Myometrial cell (primary cell): ENCODE results near the genes TBC1D20, SRXN1 and C20orf202.

- RAMPAGE, long total RNA = no peak
Measured at GRCh38 chr20:406792-407998, 904 bp upstream of the RBCK1 start.

DNA sequence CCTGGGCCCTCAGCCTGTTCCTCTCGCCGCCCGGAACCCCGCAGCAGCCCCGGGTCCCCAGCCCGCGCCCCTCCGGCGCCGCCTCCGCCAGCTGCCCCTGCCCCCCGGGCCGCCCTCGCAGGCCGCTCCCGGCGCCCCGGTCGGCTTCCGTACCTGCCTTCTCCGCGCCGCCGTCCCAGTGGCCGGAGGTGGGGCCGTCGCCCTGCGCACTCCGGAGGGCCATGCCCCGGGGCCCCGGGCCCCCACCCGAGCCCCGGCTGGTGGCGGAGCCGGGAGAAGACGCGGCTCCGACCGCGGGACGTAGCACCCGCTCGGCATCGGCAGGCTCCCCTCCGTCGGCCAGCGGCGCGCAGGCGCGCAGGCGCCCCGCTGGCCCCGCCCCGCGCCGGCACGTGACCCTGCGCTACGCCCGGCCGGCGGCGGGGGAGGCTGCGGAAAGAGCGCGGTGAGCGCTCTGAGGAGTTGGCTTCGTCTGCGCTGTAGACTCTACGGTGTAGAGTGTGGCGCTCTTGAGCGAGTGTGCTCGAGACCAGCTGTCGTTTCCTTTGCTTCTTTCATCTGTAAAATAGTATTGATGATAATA, at the start of gene TBC1D20:
TBC1D20 (minus strand) TSS at position 351 of the 583 bp plus-strand sequence.
- RAMPAGE, long total RNA = no peak

DNA sequence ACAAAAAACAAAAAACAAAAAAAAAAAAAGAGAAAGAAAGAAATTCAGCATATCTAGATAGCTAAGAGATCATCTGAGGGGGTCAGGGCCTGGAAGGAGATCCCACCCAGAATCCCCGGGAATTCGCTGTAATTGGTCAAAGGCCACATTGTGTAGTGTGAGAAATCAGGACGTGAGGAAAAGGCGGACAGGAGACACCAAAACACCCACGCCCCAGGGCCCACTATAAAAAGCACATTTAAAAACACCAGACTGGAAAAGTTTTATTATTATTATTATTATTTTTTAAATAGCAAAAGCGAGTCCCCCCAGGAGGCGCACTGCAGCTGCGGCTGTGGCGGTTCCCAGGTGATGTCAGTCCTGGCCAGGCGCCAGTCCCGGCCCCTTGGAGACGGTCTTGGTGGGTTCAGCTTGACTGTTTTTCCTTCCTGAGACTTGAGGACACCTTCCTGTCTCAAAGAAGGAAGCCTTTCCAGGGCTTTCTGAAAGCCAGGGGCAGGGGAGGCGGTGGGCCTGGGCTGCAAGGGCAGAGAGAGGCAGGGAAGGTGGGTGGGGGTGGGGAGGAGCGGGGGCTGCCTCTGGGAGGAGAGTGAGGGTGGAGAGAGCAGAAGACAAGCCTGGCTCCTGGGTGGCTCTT, 14.6 kb downstream of the TCF15 start:
- RAMPAGE, long total RNA = no peak

DNA sequence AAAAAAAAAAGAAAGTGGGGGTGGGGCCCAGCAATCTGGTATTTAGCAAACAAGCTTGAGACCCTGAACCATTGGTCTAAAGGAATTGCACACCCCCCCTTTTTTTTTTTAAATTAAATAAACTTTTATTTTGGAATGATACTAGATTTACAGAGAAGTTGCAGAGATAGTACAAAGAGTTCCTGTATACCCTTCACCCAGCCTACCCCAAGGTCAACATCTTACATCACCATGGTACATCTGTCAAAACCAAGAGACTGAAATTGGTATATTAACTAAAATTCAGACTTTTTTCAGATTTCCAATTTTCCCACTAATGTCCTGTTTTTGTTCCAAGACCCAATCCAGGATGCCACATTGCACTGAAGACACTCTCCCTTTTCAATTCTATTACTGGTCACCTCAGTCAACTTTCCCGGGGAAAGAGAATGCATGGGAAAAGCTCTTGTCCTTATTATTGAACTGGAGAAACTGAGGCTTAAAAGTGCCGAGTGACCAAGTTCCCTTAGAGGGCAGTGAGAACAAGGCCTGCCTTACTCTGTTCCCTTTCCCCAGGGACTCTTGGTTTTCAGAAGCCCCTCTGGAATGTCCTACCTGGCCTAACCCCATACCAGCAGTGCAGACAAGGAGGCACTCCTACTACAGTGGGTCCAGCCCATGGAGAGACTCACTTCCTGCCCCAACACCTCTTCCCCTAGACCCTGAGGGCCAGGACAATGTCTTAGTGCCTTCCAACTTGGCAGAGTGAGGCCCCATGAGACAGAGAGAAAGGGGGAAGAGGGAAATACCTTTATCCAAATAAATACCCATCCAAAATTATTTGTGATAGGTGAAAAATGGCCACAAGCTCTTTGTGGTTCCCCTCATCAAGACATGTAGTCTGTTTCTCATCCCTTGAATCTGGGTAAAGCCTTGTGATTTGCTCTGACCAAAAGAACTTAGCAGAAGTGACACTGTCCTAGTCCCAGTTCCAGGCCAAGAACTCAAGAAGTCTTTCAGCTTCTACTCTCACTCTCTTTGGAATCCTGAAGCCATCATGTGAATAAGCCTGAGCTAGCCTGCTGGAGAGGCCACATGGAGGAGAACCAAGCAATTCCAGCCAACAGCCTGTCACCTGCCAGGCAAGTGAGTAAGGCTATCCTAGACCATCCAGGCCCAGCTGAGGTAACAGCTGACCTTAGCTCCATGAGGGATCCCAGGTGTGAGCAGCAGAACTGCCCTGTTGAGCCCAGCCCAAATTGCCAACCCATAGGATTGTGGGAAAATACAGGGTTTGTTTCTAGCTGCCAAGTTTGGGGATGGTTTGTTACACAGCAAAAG, 6.0 kb downstream of the SRXN1 start:
- RAMPAGE, long total RNA = no peak

DNA sequence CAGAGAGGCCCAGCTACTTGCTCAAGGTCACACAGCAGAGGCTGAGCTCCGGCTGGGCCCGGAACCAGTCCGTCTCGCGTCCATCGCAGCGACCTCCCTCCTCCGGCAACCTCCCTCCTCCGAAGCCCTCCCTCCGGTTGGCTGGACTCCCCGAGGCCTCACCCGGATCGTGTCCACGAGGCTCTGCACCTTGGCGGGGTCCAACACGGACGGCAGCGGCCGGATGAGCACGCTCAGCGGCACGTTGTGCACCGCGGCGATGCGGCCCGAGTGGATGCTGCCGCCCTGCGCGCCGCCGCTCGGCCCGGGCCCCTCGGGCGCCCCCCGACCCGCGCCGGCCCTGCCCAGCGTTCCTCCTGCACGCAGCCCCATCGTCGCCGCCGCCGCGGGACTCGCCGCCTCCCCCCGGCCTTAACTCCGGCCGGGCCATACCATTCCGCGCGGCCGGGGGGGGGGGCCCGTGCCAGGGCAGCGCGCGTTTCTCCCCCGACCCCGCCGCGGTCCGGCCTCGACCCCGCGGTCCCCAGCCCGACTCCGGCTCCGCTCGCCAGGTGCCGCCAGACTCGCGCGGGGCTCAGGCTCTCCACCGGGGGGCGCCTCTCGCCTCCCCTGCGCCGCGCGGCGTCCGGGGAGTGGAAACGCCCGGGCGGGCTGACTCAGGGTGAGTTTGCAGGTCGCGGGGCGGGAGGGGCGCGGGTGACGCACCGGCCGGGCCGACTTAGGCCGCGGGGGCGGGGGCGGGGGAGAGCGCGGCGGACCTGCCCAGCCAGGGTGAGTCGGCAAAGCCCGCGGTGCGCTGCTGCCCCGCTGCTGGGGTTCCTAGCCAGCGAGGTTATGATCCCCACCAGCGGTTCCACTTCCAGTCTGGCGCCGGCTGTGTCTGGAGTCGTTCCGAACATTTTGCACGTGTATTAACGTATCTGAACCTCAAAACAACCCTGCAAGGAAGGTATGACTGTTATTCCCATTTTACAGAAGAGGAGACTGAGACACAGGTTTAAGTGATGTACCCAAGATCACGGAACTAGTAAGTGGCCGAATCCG, at the start of gene SRXN1:
SRXN1 (minus strand) TSS at position 387 of the 1,044 bp plus-strand sequence.
- RAMPAGE, long total RNA = no peak

GRCh38 chr20:841595-842762, 8.5 kb downstream of the FAM110A start:
- RAMPAGE, long total RNA = no peak

DNA sequence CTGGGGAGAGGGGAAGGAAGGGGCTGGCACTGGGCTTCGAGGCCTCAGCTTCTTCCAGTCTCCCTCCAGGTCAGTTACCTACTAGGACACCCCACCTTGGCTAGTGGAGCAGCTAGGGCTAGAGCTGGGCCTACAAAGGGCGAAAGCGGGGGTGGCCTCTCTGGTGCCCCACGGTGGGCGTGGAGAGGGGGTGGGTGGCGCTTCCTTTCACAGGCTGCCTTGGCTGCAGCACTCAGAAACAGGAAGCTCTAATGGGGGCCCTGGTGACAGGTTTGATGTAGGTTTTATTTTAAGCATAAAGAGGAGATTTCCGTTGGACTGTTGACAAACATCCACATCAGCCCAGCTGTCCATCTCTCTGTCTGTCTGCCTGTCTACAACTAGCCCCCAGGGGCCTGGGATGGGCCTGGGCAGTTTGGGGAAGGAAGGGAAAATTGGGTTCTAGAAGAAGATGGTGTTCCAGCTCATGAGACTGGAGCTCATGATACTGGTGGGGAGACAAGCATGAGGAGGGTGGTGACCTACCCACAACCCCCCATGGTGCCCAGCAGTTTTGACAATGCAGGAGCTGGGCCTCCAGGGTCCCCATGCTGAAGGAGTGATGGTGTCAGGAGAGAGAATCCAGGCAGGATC, 13.5 kb downstream of the FAM110A start:
- RAMPAGE, long total RNA = no peak

DNA sequence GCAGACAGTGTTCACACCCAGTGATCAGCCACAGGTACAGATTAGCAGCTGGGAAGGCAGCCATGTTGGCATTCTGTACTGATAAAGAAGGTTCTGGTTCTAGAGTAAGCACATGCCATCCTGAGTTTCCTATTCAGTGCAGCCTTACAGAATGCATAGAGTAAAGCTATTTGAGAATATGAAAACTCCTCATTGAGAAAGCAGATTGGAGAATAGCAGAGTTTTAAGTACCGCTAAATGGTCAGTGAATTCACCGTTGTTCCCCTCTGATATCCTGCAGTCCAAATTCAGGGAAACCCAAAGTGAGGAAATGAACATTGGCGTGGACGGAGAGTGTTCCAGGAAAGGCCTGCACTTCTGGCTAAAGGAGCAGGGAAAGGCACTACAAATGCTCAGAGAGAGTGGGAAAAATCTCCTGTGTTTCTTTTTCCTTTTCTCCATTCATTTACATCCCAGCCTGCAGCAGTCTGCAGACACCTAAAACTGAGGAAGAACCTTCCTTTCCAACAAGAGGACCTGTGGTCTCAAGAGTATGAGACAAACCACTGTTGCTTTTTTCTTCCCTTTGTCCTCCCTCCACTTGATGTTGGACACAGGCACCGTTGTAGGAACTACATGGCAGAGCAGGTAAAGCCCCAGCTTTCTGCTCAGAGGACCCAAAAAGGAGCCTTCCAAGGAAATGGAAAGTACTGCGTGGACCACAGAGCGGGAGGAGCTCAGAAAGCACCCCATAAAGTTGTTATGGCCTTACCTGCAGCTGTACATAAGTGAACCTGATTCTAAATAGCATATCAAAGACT, 29.7 kb downstream of the TMEM74B start:
- RAMPAGE, long total RNA = no peak

- RAMPAGE, long total RNA = no peak
Measured at GRCh38 chr20:1203446-1203607, at the start of gene C20orf202. C20orf202 (plus strand) TSS chr20:1203454.

- RAMPAGE, long total RNA = no peak
Measured at GRCh38 chr20:1203608-1204149, 425 bp downstream of the C20orf202 start.

DNA sequence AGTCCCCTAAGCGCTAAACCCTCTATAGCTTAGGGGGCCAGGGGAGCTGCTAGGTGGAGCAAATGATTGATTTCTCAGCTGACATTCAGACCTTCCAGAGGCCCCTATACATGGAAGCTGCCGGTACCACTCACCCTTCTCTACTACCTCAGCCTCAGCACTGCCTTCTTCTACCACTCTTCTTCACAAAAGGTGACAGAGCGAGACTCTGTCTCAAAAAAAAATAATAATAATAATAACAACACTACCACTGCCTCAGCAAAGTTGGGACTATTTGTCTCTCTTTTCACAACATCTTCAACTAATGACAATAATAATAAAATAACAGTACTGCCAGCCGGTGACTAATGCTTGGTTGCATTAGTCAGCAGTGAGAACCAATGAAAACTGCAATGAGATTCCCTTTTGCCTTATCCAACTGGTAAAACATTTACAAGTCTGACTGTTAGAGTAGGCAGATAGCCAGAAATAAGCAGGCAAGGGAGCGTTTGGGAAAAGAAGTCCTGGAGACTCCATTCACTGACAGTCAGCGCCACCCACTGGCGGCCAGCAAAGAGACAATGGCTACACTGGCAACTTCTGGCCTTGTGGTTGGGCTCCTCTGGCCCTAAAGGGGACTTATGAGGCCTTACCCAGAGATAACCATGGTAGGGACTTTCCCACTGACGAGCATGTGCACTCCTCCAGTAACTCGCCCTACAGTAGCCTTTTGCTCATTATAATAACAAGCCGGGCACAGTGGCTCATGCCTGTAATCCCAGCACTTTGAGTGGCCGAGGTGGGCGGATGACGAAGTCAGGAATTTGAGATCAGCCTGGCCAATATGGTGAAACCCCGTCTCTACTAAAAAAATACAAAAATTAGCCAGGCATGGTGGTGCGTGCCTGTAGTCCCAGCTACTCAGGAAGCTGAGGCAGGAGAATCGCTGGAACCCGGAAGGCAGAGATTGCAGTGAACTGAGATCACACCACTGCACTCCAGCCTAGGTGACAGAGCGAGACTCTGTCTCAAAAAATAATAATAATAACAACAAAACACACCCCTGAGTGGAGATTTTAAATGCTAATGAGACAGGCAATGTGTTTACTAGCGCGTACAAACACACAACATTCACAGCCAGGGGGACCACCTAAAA, 3.4 kb upstream of the NSFL1C start:
- RAMPAGE, long total RNA = no peak

DNA sequence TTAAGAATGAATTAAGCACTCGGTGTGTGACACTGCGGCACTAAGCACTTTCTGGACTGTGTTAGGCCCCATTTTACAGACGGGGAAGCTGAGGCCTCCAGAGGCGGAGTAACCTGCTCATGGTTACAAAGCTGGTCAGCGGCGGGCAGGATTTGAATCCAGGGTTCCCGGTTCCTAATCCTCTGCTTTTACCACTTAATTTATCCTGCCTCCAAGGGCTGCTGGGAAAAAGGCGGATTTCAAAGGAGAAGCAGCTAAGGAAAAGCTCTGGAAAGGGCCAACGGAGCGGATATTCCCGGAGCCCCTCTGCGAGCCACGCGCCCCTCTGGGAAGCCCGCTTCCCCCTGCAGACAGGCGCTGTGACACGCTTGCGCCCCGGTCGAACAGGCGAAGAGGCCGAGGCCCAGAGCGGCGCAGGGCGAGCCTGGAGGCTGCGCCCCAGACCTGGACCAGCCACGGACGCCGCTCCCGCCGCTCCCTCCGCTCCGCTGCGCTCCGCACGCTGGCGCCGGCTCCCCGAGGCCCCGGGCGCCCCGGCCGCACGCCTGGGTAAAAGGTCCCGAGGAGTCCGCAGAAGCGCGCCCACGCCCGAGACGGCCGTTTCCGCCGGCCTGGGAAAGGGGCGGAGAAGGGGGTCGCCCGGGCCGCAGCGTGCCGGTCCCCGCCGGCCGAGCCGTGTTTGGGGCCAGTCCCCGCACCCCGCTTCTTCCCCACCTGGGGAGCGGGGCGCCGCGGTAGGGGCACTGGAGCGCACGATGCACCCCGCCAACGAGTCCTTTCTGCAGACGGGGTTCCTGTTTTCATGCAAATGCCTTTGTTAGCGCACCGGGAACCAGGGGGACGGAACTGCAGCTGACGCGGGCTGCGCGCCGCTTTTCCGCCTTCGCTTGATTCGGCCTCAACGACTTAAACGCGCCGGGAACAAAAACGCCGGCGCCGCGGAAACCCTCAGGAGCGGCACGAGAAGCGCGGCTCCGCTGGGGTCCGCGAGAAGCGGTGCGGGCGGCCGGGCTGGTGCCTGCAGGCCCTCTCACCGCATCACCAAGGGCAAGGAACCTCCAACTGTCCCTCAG, 92.0 kb upstream of the SIRPA start:
- RAMPAGE, long total RNA = no peak

DNA sequence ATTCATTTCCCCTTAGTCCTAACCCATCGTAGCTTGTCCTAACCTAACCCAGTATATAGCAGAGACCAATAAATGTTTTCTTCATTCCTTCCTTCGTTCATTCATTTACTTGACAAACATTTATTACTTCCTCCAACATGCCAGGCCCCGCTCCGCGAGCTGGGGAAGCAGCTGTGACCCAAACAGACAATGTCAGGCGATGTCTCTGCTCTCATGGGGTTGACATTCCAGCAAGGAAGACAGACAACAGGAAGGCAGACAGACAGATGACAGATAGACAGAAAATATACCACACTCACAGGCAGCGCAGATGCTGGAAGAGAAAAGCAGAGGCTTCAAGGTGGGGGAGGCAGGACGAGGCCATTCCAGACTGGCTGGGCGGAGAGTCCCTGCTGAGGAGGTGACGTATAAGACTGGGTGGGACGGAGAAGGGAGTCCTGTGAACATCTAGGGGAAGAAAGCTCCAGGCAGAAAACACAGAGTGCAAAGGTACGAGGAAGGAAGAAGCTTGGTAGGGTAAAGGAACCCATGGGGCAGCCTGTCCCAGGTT, 33.7 kb upstream of the SIRPA start:
- RAMPAGE, long total RNA = no peak

- RAMPAGE, long total RNA = no peak
Measured at GRCh38 chr20:1935236-1936255, 40.3 kb downstream of the SIRPA start.

GRCh38 chr20:1936762-1938122, 42.0 kb downstream of the SIRPA start:
- RAMPAGE, long total RNA = no peak

DNA sequence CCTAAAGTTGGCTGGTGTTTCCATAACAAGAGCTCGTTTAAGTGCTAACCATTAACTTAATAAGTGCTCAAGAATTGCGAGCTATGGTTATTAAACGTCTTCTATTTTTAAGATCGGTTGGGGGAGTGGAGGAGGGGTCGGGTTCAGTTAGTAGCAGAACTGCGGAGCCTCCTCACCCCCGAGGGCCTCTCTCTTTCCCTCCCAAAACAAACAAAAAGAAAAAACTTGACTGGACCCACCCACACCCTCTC, 1.9 kb downstream of the STK35 start:
- RAMPAGE, long total RNA = no peak

DNA sequence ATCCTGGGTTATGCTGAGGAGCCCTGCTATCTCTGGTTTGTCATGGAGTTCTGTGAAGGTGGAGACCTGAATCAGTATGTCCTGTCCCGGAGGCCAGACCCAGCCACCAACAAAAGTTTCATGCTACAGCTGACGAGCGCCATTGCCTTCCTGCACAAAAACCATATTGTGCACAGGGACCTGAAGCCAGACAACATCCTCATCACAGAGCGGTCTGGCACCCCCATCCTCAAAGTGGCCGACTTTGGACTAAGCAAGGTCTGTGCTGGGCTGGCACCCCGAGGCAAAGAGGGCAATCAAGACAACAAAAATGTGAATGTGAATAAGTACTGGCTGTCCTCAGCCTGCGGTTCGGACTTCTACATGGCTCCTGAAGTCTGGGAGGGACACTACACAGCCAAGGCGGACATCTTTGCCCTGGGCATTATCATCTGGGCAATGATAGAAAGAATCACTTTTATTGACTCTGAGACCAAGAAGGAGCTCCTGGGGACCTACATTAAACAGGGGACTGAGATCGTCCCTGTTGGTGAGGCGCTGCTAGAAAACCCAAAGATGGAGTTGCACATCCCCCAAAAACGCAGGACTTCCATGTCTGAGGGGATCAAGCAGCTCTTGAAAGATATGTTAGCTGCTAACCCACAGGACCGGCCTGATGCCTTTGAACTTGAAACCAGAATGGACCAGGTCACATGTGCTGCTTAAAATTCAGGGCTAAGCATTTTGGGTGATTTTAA, 15.2 kb downstream of the STK35 start:
- RAMPAGE, long total RNA = no peak

GRCh38 chr20:2145969-2147076, 44.7 kb downstream of the STK35 start:
- RAMPAGE, long total RNA = no peak

DNA sequence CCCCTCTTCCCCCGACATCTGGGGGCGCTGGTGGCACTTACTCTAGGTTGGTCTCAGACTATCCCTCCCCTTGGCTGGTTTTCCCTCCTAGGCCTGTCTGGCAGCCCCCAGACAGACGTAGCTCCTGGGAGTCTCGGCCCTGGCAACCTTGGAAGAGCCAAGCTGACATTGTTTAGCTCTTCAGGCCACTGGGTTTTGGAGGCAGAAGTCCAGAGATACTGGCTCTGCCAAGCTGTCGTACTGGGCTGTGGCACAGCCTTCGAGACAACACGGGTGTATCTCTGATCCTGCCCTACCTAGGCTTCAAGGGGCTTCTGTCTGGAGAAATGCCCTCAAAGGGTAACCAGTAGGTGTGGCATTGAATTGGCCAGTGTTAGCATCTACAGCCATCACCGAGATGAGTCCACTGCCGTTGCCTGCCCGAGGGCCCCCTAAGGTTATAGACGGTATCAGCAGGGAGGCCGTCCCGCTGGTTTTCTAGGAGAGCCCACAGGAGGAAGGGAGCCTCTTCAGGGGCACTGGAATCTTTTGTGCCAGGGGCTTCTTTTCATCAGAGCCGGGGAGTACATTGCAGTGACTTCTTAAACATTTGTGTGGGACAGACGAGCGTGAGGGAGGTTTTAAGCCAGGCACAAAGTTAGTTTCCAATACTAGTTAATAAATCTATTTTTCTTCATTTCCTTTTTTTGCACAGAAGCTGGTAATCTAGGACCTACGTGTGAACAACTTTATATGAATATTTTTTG, 46.2 kb downstream of the STK35 start:
- RAMPAGE, long total RNA = no peak

DNA sequence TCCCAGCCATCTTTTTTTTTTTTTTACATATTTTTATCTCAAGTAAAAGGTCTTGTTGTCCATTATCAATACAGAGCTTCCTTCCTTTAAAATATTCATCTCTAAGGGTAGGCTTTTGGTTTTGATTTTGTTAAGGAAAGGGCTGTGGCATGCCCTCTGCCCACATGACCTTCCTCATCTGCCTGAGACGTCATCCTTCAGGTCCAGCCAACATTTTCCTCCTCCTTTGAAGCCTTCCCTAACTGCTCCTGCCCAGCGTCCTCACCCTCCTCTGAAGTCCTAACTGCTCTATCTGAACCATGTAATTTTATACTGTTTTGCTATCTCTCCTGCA, 73.9 kb upstream of the TGM3 start:
- RAMPAGE, long total RNA = no peak